MCF 10A (cell line): ENCODE measurements around the genes GNPDA2, SLAIN2 and CWH43.

DNA sequence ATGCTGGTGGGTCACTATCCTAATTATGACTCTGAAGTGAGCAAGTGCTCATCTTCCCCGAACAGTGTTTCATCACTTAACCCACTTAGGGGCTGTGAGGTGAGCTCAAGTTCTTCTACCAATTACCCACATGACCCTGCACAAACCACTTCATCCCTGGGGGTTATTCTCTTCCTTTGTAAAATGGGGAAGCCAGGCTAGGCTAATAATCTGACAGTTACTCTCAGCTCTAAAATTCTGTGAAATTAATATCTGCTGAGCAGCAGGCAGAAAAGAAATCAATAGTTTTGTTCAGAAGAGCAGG lies 24.3 kb downstream of the ATP8A1 start:
- PRO-cap = no peak
- RRBS = no CpG with 5 or more reads among the region's 1 CpG

- PRO-cap = no peak
- RRBS = no CpG with 5 or more reads among the region's 2 CpGs
Measured at GRCh38 chr4:42641826-42642326, 15.0 kb downstream of the ATP8A1 start.

- PRO-cap = no peak
- RRBS = no CpG with 5 or more reads among the region's 4 CpGs
Measured at GRCh38 chr4:42653853-42654453, 3.0 kb downstream of the ATP8A1 start.

GRCh38 chr4:44725598-44726726 lies at the start of gene GNPDA2:
GNPDA2 (minus strand) TSS chr4:44726556.
- PRO-cap = bidirectional peak, plus-strand start at chr4:44725832, minus-strand start at chr4:44725737; bidirectional peak, plus-strand start at chr4:44726662, minus-strand start at chr4:44726582
- RRBS = 1% methylated on average over 21 of the region's 72 CpGs

DNA sequence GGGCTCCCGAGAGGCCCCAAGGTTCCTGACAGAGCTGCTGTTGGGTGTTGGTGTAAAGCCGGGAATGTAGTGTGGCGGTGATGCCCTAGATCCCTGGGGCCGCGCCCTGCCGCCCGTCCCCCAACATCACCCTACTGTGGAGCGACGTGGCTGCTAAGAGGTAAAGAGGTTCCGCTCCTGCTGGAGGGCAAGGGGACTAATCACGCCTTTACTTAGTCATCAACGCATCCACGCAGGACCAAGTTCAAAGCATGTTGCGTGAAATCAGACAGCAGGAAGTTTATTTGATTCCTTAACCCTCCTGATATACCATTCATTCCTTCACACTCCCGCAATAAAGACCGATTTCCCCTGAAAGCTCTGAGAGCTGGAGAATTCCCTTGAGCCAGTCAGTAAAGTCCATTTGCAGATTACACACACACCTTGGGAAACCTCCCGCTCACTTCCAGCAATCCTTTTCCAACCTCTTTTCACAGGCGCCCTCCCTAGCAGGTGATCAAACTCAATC lies 535 bp upstream of the GABRA2 start:
- PRO-cap = bidirectional peak, plus-strand start at position 126 of the sequence, minus-strand start at position 136 of the sequence
- RRBS = no CpG with 5 or more reads among the region's 18 CpGs

GRCh38 chr4:46986971-46987364 lies 6.4 kb downstream of the GABRA4 start:
- PRO-cap = no peak
- RRBS = no CpG with 5 or more reads among the region's 1 CpG

- PRO-cap = no peak
- RRBS = no CpG with 5 or more reads among the region's 8 CpGs
Measured at GRCh38 chr4:47706069-47706490, 131.8 kb downstream of the CORIN start.

DNA sequence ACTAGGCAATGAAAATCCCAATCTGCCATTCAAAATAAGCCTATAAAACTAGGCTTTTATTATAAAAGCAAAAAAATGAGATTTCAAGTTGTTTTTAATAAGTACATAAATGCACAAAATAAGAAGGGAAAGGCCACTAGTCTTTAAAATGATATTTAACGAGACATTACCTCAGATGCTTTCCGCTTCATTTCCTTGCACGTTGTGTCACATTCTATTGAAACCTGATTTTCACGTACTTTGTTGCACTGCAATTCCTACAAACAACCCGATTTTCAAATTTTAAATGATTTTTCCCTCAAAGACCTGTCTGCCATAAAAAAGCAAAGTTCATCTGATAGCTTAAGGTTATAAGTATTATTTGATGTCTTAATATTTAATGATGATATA lies 13.8 kb upstream of the CORIN start:
- PRO-cap = no peak
- RRBS = no CpG with 5 or more reads among the region's 5 CpGs

DNA sequence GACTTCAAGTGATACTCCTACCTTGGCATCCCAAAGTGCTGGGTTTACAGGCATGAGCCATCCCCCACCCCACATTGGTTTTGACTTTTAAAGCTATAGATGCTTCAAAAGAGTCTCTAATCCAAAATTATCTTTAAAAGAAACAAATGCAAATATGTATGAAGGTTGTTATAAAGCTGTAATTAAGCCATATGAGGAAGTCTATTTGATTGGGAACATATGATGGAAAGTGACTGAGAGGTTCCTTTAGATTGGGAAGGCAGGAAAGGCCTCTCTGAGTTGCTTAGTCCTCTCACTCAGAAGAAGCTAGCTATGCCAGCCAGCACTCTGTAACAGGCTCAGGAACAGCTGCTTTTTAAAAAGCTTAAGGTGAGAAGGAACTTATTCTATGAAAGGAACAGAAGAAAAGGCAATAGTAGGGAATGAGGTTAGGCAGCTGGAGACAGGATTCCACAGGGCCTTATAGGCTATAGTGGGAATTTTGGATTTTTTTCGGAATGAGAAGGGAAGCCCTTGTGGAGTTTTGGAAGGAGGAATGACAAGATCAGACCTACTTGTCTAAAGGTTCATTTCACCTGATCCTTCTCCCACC lies 2.8 kb downstream of the NIPAL1 start:
- PRO-cap = no peak
- RRBS = no CpG with 5 or more reads among the region's 1 CpG

GRCh38 chr4:48127369-48128542 lies 6.3 kb downstream of the TXK start:
- PRO-cap = no peak
- RRBS = no CpG with 5 or more reads among the region's 17 CpGs

DNA sequence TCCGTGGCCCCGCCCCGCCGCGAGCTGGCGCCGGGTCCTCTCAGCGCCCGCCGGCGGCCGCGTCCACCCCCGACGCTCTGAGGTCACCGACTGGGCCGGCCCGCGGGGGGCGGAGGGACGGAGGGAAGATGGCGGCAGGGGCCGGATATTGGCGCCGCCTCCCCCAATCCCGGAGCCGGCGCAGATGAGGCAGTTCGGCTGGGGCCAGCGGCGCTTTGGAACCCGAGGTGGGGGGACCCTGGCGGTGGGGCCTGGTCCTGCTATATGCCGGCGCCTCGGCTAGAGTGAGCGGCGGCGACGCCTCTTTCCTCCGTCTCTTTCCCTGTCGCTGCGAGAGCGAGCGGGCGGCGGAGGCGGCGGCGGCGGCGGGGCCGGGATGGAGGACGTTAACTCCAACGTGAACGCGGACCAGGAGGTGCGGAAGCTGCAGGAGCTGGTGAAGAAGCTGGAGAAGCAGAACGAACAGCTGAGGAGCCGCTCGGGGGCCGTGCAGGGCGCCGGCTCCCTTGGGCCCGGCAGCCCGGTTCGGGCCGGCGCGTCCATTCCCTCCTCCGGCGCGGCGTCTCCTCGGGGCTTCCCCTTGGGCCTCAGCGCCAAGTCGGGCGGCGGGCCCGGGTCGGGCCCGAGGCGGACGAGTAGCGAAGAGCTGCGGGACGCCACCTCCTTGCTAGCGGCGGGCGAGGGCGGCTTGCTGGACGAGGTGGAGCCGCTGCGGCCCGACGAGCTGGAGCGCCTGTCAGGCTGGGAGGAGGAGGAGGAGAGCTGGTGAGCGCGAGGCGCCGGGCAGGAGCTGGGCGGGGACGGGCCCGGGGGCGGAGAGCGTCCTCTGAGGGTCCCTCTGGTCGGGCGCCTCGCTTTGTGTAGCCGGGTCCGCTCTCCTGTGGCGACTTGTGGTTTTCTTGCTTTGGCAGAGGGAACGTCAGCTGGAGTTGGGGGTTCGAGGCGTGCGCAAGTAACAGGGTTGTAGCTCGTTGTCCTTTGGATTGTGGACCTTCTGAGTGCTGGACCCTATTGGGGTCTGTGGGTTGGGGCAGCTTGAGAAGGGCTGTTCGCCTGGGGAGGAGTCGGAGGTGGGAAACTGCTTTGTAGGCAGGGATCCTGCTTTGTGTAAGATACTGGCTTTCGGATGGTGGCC lies at the start of gene SLAIN2:
TSS of gene SLAIN2 (plus strand) at position 166 of the 1,135 bp plus-strand sequence.
- PRO-cap = bidirectional peak, plus-strand start at position 192 of the sequence, minus-strand start outside the sequence; bidirectional peak, plus-strand start at position 607 of the sequence, minus-strand start at position 569 of the sequence
- RRBS = under 1% methylated on average over 42 of the region's 120 CpGs

DNA sequence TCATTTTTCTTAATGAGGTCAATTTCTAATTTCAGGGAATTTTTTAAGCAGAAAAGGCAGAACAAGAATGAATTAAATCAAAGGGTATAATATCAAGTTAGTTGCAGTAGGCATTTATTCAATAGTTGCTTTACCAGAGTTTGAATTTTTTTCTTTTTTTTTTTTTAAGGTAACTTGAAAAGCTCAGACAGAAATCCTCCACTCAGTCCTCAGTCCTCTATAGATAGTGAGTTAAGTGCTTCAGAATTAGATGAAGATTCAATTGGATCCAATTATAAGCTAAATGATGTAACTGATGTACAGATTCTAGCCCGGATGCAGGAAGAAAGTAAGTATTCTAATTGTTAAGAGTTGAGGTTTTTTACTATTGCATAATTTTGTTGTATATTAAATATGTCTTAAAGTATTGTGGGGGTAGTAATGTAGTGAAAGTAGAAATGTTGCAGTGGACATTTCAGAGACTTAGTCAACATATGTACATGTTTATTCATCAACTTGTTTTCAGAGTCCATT lies 38.2 kb downstream of the SLAIN2 start:
- PRO-cap = no peak
- RRBS = no CpG with 5 or more reads among the region's 1 CpG

GRCh38 chr4:48554683-48555270 lies 64.7 kb downstream of the ZAR1 start:
- PRO-cap = no peak
- RRBS = no CpG with 5 or more reads among the region's 5 CpGs

DNA sequence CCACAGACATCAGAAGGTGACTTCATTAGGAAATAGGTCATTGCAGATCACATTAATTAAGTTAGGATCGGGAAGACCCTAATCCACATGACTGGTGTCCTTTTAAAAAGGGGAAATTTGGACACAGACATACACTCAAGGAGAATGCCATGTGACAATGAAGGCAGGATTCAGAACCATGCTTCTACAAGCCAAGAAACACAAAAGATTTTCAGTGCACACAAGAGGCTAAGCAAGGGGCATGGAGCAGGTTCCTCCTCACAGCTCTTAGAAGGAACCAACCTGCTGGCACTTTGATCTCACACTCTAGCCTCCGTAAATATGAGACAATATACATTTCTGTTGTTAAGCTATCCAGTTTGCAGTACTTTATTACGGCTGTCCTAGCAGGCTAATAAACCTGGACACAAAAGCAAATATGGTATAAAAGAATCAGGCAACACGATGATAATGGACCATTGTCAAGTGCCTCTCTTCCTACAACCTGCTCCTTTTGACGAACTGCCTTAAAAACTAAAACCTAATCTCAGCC lies 114.4 kb downstream of the ZAR1 start:
- PRO-cap = no peak
- RRBS = no CpG with 5 or more reads among the region's 5 CpGs

GRCh38 chr4:48669136-48669556 lies 110.9 kb downstream of the FRYL start:
- PRO-cap = no peak
- RRBS = no CpG with 5 or more reads among the region's 2 CpGs

GRCh38 chr4:48755092-48755599 lies 24.9 kb downstream of the FRYL start:
- PRO-cap = no peak
- RRBS = no CpG with 5 or more reads among the region's 2 CpGs

DNA sequence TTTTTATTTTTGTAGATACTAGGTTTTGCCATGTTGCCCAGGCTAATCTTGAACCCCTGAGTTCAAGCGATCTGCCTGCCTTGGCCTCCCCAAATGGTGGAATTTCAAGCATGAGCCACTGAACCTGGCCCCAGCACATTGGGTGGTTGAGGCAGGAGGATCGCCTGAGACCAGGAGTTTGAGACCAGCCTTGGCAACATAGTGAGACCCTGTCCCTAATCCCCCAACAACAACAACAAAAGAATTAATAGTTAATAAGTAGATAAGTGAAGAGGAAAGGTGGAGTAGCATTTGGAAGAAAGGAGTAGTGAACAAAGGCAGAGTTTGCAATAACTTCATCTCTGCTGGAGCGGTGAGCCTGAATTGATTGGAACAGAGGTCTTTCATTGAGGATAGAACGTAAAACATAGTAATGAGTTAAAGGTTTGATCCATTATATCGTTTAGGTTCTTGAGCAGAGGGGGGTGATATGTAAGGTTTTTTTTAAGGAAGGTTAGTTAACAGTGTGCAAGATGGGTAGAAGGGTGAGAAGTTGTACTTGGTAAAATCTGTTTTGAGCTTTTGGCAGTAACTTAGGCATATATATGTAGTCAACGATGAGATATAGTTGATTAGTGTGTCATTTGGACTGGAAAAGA lies 4.8 kb downstream of the OCIAD1 start:
- PRO-cap = no peak
- RRBS = no CpG with 5 or more reads among the region's 6 CpGs

GRCh38 chr4:48985860-48986843 lies at the start of gene CWH43:
CWH43 (plus strand) TSS chr4:48986275.
- PRO-cap = no peak
- RRBS = 30% methylated on average over 31 of the region's 84 CpGs

DNA sequence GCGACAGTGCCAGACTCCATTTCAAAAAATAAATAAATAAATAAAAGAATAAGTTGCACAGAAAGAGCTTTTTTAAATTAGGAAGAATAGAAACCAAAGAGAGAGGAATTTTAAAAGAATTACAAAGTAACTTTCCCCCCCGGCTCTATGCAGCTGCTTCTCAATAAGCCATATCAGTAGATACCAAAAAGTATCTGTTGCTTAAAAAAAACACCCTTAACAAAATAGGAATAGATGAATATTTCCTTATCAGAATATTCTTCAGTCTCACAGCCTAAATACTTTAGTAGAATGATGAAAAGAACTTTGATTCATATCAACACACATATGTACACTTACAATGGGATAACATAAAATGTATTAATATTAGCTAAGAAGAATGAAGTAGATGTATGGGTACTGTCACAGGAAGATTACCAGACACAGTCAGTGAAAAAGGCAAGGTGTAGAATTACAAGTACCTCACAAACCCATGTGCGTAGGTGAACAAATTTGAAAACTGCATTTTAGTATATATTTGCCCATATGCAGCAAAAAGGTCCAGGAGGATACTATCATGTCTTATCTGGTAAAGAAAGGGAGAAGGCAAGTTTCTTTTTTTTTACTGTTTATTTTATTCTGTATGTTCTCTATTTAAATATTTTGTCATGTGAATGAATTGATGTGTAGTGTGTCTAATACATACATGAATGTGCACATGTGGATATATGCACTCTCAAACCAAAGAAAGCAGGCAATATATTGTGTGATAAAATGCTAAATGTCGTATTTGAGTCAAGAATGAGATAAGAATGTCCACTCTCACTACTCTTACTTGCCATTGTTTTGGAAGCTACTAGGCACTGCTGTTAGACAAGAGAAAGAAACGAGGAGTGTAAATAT lies 40.0 kb downstream of the DCUN1D4 start:
- PRO-cap = no peak
- RRBS = no CpG with 5 or more reads among the region's 5 CpGs

GRCh38 chr4:52017865-52018078 lies 2.4 kb downstream of the LRRC66 start:
- PRO-cap = no peak
- RRBS = no CpG with 5 or more reads among the region's 1 CpG